ENCODE results near the genes GAD1, GORASP2, METTL8, SLC25A12 and METAP1D.

DNA sequence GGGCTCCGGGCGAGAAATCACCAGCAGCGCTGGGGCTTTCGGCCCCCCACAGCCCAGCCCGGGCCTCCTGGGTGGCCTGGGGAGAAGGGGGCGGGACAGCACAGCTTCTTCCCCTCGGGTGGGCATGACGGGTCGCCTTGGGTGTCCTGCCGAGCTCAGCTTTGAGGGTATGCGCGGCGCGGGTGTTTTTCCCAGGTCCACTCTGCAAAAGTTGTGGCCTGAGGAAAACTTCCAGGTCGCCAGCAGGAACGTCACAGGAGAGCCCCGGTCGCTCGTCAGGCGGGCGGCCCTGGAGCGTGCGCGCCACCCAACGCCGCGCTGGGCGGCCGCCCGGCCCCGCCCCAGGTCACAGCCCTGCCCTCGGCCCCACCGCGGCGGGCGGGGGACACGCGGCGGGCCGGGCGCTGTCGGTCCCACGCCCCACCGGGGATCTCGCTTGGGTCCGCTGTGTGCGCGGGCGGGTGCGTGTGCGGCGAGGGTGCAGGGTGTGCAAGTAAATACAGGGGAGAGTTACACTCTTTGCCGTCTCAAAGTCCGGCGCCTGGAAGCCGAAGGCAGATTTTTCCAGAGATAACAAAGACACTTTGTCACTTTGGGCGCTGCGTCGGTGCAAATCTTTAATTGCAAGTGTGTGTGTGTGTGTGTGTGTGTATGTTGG, 690 bp upstream of the SP5 start:
- PRO-cap: no peak
- RAMPAGE, long total RNA, 4 experiments: no peak in any of the 4 experiments

DNA sequence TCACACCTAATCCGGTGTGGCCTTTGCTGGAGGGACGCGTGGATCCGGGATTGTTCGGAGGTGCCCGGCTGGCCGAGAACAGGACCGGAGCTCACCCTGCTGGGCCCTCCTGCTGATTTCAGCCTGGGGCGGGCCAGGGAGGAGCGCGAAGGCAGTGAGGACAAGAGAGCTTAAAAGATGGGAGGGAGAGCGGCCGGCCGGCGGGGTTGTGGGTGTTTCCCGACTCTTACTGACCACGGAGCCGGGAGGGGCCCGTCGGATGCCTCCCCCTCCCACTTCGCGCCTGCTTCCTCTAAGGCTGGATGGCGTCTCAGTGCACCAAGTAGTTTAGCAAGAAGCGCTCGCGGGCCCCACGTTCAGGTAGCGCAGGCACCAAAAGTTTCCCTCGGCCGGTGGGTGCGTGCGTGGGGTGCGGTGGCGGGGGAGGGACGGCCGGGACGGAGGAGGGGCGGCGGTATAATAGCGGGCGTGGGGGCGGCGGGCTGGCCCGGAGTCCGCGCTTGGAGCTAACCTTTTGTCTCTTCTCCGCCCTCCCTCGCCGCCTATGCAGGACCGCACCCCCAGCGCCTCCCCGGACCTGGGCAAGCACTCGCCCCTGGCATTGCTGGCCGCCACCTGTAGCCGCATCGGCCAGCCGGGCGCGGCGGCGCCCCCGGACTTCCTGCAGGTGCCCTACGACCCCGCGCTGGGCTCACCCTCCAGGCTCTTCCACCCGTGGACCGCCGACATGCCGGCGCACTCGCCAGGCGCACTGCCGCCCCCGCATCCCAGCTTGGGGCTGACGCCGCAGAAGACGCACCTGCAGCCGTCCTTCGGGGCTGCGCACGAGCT, 787 bp downstream of the SP5 start:
- PRO-cap: no peak
- RAMPAGE, long total RNA, 4 experiments: no peak in any of the 4 experiments

DNA sequence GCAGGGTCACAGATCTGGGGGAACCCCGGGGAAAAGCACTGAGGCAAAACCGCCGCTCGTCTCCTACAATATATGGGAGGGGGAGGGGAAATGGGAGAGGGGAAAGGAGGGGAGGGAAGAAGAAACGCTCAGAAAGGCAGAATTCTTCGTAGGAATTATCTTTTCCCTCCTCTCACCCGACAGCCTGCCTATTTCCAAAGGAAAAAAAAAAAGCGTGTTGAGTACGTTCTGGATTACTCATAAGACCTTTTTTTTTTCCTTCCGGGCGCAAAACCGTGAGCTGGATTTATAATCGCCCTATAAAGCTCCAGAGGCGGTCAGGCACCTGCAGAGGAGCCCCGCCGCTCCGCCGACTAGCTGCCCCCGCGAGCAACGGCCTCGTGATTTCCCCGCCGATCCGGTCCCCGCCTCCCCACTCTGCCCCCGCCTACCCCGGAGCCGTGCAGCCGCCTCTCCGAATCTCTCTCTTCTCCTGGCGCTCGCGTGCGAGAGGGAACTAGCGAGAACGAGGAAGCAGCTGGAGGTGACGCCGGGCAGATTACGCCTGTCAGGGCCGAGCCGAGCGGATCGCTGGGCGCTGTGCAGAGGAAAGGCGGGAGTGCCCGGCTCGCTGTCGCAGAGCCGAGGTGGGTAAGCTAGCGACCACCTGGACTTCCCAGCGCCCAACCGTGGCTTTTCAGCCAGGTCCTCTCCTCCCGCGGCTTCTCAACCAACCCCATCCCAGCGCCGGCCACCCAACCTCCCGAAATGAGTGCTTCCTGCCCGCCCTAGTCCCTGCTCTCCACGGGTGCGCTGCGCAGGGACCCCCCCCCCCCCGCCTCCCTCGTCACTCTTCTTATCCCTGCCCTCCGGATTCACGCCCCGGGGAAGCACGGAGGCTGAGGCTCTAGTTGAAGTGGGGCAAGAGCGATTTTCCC, at the start of gene GAD1:
Gene GAD1 (plus strand): TSS at position 465 of the 917 bp plus-strand sequence.
- PRO-cap: no peak
- RAMPAGE, long total RNA, 4 experiments: no peak in any of the 4 experiments

DNA sequence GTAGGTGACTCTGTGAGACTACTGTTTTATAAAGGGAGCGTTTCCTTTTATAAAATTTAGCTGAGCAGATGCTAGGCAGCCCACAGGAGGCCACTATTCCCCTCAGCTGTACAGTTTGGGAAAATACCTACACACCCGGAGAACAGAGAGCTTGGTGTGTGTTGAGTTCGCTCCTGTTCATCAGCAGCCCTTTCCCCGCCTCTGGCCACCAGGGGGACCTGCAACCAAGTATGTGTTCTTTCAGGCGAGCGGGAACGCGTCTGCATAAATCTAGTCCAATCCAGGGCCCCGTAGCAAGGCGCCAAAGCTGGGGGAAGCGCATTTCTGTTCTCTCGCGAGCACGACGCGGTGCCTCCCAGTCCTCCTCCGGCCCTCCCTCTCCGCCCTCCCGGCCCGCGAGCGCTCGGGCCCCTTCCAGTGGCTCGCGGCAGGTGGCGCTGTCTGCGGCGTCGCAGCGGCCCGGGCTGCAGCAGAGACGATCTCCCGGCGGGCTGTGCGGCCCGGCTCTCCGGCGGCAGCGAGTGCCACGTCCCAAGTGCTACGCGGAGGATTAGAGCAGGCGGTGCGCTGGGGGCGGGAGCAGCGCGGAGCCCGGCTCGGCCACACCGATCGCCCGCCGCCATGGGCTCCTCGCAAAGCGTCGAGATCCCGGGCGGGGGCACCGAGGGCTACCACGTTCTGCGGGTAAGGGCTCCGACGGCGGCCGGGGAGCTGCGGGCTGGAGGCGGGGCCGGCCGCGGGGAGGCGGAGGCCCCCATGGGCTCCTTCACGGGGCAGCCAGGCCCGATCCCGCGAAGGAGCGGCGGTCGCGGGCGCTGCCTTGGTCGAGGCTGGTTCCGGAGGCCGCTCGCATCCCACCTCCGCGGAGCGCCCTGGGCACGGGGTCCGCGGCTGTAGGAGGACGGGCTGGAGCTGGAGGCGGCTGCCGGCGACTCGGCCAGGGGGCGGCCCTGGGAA, at the start of gene GORASP2:
Gene GORASP2 (plus strand): TSS at position 534 of the 957 bp plus-strand sequence.
- PRO-cap: unidirectional peak, plus-strand start at position 553 of the sequence
- RAMPAGE, long total RNA, 4 experiments: start-site peak on the plus strand in 2 of 4 experiments, centred at positions 554 to 556 of the sequence, 392 to 877 reads per replicate

DNA sequence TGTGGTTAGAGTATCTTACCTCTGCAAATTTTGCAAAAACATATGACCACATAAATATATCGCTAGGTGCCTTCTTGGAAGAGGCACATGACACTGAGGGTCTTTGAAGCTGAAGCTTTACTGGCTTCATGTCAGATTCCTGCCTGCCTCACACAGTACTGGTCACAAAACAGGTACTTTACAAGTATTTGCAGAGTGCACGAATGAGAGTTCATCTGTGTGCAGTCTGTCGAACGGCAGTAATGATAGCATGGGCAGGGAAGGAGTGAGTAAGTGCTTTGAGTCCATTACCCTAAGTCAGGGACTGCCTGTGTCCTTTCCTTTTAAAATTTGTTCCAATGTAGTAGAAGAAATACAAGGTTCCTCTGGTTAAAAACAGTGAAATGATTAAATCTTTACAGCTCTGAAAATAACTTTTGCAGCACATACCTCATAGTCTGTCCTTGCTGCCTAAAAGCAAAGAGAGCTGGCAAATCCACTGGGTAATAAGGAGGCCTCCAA, 87.7 kb upstream of the TLK1 start:
- PRO-cap: no peak
- RAMPAGE, long total RNA, 4 experiments: no peak in any of the 4 experiments

- PRO-cap: no peak
- RAMPAGE, long total RNA, 4 experiments: no peak in any of the 4 experiments
These were observed 114.3 kb downstream of the METTL8 start for GRCh38 chr2:171319181-171320186.

GRCh38 chr2:171326082-171326571, 107.7 kb downstream of the METTL8 start:
- PRO-cap: no peak
- RAMPAGE, long total RNA, 4 experiments: no peak in any of the 4 experiments

- PRO-cap: no peak
- RAMPAGE, long total RNA, 4 experiments: no peak in any of the 4 experiments
These were observed 734 bp downstream of the METTL8 start for GRCh38 chr2:171432882-171433630.

- PRO-cap: no peak
- RAMPAGE, long total RNA, 4 experiments: start-site peak on the plus strand in 3 of 4 experiments, at chr2:171434194-171434313 at its widest, 26 to 67 reads per replicate
These were observed at the start of gene METTL8 for GRCh38 chr2:171433631-171434400. Gene METTL8 (minus strand): TSS chr2:171433990.

DNA sequence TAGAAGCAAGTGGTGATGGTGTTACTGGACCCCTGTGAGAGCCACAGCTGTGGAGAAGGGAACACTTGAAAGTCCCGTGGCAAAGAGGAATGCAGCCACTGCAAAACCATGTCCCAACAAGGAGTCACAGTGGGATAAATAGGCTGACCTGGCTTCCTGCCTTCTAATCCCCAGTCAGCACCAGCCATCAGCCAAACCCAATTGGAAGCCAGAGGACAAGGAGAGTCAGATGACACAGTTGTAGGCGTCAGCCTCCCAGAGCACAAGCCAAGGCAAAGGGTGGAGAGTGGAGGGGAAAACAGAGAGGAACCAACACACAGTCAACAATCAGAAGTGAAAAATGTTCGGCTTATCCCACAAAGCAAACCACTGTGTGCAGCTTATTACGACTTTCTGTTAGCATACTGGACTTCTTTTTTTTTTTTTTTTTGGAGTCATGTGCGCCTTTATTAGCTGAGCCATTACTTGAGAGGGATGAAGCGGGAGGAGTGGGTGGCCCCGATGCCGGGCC, 5.4 kb upstream of the CYBRD1 start:
- PRO-cap: no peak
- RAMPAGE, long total RNA, 4 experiments: no peak in any of the 4 experiments

DNA sequence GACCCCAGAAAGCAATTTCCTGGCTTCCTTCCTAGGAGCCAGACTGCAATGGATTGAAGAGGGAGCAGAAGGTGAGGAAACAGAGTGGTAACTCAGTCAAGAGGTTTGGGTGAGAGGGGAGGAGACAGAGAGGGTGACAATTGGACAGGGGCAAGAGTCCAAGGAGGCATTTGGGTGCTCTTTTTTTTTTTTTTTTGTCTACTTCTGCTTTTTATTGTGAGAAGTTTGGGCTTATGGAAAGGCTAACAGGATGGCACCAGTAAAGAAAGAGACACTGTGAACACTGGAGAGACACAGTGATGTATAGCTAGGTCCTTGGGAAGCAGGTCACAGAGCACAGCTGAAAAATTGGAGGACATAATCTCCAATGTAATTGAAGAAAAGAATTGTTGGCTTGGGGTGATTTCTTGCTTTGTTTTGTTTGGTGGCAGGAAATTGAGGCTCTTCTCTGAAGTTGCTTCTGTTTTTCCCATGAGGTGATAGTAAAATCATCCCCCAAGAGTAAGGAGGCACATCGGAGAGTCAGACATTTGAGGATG, 25.1 kb downstream of the CYBRD1 start:
- PRO-cap: no peak
- RAMPAGE, long total RNA, 4 experiments: no peak in any of the 4 experiments

GRCh38 chr2:171554405-171554829, 32.1 kb downstream of the CYBRD1 start:
- PRO-cap: no peak
- RAMPAGE, long total RNA, 4 experiments: no peak in any of the 4 experiments

DNA sequence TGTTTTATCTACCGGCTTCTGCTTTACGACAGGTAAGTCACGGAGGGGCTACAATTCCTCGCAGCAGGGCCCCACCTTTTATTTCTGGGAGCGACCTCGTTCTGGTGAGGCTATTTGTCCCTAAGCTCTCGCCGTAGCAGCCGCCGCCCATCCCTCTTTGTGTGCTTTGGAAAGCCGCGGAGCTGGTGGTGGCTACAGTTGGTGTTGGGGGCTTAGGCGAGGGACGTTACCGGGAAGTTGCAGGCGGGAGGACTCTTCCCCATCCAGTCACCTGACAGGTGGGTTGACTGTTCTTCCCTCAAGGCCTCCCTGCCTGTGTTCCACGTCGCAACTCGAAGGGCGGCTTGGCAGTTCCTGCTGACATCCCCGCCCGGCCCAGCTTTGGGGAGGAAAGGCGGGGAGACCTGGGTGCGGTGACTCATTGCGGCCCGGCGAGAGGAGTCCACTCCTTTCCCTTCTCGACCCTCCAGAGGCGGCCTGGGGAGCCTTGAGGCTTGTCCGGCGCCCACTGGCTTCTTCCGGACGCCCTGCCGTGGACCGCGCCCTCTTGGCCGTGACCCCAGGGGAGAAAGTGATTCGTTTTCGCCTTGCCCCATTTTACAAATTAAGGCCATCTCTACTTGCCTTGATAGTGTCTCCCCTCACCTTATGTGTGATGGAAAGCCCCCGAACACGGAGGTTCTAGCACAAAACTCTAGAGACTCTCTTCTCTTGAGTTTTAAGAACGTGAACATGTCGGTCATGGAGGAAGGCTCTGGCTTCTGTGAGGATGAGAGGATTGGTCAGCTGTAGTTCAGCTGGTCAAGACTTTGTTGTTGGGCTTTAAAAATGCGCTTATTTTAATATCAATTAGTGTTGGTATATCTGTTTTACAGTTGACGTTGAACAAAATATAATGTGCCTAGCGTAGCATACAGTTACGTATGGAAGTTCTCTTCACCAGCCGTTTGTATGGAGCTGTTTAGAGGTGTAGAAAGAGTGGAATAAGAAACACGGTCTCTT, 628 bp downstream of the DYNC1I2 start:
- PRO-cap: no peak
- RAMPAGE, long total RNA, 4 experiments: start-site peak on the plus strand in 4 of 4 experiments, centred at positions 163 to 231 of the sequence, 83 to 882 reads per replicate

DNA sequence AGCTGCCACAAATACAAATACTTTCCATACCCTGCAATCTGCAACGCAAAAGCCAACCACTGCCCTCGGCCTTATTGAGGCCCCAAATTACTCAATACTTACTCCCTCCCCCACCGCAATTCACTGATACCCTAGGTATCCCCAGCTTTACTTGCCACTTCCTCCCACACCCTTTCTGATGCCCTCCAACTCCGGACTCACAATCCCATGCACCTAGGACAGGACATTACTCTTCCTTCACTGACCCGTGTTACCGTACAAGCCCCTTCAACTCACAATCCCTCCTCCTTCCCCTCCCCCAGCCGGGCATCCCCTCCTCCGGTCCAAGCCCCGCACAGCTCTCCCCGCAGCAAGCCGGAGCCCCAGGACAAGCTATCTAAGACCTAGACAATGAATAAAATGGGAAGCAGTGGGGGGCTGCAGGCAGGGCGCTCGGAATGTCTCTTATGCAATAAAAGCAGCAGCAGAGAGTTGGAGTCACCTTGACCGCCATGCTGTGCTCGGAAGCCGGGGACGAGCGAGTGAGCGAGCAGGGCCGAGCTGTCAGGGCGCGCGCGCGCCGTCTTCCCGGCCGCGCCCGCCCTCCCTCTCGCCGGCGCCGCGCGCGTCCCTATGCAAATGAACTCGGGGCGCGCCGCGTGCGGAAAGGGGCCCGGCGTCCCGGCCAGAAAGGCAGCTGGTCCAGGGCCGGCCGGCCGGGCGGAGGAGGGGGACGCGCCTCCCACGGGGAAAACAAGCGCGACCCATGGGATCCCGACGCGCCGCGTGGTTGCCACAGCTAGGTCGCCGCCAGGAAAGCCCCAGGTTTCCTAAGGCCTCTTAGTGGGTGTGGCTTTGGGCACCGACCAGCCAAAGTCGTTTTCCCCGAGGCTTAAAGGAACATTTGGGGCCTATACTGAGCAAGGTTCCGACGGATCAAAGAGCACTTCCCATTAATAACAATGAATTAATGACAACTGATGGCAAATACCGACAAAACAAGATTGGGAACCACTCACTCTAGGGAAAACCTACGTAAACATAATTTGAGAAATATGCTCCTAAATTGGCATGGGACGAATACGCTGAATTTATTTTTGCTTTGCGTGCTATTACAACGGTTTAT, at the start of gene SLC25A12:
Gene SLC25A12 (minus strand): TSS at position 523 of the 1,105 bp plus-strand sequence.
- PRO-cap: no peak
- RAMPAGE, long total RNA, 4 experiments: start-site peak on the minus strand in 2 of 4 experiments, centred at positions 499 to 533 of the sequence, 29 to 106 reads per replicate

GRCh38 chr2:171999705-172000558, at the start of gene METAP1D:
Gene METAP1D (plus strand): TSS chr2:171999953.
- PRO-cap: no peak
- RAMPAGE, long total RNA, 4 experiments: start-site peak on the plus strand in 4 of 4 experiments, at chr2:171999943-171999970 at its widest, 30 to 80 reads per replicate

GRCh38 chr2:172083124-172083627, 2.1 kb upstream of the DLX1 start:
- PRO-cap: no peak
- RAMPAGE, long total RNA, 4 experiments: no peak in any of the 4 experiments

GRCh38 chr2:172088391-172089136, 3.3 kb downstream of the DLX1 start:
- PRO-cap: no peak
- RAMPAGE, long total RNA, 4 experiments: no peak in any of the 4 experiments

DNA sequence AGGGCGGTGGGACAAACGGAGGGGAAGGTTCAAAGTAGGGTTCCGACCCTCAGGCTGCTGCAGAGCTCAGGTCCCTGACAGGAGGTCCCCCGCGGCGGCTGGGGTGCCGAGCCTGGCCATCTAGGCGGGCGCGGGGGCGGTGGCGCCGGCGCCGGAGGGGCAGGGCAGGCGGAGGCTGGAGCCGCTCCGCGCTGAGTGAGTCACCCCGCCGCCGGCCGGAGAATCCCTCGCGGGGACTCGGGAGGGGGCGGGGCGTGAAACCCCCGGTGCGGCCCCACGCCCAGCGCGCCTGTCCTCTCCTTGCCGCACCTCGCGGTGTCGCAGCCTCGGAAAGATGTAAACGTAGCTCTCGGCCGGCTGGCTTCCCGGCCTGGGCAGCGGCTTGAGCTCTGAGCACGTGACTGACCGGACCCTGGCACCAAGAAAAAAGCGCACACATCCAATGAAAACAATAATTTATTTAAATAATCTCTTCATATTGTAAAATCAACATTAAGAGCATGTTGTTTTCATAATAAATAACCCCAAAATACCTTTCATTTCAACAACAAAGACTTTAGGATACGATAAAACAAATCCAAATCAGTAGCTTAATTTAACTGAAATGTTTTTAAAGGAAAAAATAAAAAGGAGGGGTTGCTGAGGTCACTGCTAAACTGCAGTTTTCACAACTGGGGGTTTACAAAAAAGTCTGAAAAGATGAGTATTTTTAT, 3.5 kb downstream of the DLX2 start:
- PRO-cap: no peak
- RAMPAGE, long total RNA, 4 experiments: no peak in any of the 4 experiments

DNA sequence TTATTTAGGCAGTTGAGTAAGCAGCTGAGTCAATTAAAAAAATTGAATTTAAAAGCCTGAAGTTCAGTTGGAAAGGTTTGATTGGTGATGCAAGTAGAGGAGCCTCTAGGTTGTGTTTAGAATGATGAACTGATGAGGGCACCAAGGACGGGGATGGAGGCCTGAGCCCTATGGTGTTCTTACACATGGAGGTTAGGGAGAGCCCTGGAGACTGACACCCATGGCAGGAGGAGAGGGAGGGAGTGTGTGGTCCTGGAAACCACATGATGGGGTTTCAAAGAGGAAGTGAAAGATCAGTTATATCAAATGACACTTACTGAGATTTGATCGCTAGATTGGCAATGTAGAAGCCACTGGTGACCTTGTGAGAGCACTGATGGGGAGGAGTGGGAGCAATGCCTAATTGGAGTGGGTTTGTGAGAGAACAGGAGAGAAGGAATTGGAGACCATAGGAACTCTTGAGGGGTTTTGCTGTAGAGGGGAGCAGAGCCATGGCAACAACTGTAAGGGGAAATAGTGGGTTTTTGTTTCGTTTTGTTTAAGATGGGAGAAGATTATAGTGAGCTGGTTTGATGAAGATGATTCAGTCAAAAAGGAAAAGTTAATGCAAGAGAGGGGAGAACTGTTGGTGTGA, 10.3 kb downstream of the ITGA6 start:
- PRO-cap: no peak
- RAMPAGE, long total RNA, 4 experiments: no peak in any of the 4 experiments

GRCh38 chr2:172438437-172438947, 11.1 kb downstream of the ITGA6 start:
- PRO-cap: no peak
- RAMPAGE, long total RNA, 4 experiments: no peak in any of the 4 experiments

All from omental fat pad (tissue), 4 donors.